Measurements from ENCODE around the gene ARHGEF33.

- PRO-cap, 3 experiments = no peak in any of the 3 experiments
- RAMPAGE, long total RNA, 2 experiments = no peak in any of the 2 experiments
- RRBS = no CpG with 5 or more reads among the region's 1 CpG
Measured at GRCh38 chr2:37569233-37569535, 102.3 kb downstream of the CDC42EP3 start.

- PRO-cap, 3 experiments = no peak in any of the 3 experiments
- RAMPAGE, long total RNA, 2 experiments = no peak in any of the 2 experiments
- RRBS = no CpG with 5 or more reads among the region's 5 CpGs
Measured at GRCh38 chr2:37615665-37616189, 55.7 kb downstream of the CDC42EP3 start.

DNA sequence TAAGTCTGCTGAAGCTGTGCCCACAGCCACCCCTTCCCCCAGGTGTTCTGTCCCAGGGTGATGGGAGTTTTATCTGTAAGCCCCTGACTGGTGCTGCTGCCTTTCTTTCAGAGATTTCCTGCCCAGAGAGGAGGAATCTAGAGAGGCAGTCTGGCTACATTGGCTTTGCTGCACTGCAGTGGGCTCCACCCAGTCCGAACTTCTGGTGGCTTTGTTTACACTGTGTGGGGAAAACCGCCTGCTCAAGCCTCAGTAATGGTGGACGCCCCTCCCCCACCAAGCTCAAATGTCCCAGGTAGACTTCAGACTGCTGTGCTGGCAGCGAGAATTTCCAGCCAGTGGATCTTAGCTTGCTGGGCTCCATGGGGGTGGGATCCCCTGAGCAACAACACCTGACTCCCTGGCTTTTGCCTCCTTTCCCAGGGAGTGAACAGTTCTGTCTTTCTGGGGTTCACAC is 37.2 kb downstream of the RMDN2 start:
- PRO-cap, 3 experiments = no peak in any of the 3 experiments
- RAMPAGE, long total RNA, 2 experiments = no peak in any of the 2 experiments
- RRBS = no CpG with 5 or more reads among the region's 4 CpGs

GRCh38 chr2:38037671-38038753 is 37.9 kb downstream of the CYP1B1 start:
- PRO-cap, 3 experiments = peak in 3 of 3 experiments; most common plus-strand start chr2:38038265 (in 2); most common minus-strand start chr2:38037925 (in 1)
- RAMPAGE, long total RNA, 2 experiments = no peak in any of the 2 experiments
- RRBS = 2% methylated on average over 11 of the region's 41 CpGs

DNA sequence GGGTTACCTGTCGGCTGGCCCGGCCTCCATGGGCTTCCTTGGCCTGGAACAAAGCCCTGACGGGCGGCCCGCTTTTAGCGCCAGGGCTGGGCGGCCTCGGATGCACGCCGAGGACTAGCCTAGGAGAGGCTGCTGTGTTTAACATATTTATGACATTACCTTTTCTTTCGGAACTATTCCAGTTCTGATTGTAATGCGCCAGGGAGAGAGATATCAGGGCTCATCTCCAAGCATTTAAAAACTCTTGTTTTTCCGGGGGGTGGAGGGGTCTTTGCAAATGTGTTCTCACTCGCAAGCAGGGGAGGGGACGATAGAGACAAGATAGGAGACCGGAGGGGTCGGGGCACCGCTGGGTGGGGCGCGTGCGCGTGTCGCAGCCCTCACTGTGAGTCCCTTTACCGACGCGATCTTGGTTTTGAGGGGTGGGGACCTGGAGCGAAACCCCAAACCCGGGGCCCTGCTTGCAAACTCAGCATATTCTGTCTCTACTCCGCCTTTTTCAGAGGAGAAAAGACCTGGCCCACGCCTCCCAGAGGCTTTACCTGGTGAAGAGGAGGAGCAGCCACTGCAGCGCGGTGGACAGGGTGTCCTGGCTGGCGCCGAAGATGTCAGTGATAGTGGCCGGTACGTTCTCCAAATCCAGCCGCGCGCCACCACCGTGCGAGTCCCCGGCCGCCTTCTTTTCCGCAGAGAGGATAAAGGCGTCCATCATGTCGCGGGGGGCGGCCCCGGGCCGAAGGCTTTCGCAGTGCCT is 2.0 kb downstream of the CYP1B1 start:
- PRO-cap, 3 experiments = no peak in any of the 3 experiments
- RAMPAGE, long total RNA, 2 experiments = no peak in any of the 2 experiments
- RRBS = 2% methylated on average over 28 of the region's 51 CpGs

DNA sequence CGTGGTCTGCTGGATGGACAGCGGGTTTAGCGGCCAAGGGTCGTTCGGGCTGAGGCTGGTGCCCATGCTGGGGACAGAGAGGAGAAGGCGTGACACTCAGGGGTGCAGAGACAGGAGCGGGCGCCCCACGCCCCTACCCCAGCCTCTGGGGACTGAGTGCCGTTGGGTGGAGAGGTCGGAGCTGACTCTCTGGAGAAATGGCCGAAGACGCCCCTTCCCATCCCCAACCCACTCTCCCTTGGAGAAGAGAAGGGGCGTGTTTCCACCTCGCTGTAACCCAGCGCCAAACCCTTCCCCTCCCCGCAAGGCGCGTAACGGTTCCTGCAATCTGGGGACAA is 659 bp downstream of the CYP1B1 start:
- PRO-cap, 3 experiments = no peak in any of the 3 experiments
- RAMPAGE, long total RNA, 2 experiments = no peak in any of the 2 experiments
- RRBS = no CpG with 5 or more reads among the region's 20 CpGs

- PRO-cap, 3 experiments = no peak in any of the 3 experiments
- RAMPAGE, long total RNA, 2 experiments = no peak in any of the 2 experiments
- RRBS = no CpG with 5 or more reads among the region's 2 CpGs
Measured at GRCh38 chr2:38116650-38117145, 40.7 kb upstream of the CYP1B1 start.

DNA sequence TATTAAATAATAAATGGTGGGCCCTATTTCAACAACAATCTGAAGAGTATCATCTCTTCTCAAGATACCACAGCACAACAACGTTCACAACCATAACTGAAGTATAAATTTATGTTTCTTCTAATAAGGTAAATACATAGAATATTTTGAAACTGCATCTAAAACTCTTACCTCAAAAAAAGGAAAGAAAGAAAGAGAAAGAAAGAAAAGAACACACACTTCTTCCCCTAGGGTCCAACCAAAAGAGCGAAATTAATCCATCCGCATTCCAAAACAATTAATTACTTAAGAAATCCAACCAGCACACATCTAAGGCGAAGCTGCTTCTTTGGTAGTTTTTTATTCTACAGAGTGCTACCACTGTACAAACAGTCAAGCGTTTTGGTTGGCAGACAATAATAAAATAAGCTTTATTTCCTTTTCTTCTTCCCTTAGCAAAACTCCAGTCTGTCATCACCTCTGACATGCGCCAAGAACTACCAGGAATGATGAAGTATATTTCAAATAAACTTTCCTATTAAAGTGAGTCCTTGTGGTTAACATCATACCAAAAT is 1.5 kb downstream of the ATL2 start:
- PRO-cap, 3 experiments = no peak in any of the 3 experiments
- RAMPAGE, long total RNA, 2 experiments = no peak in any of the 2 experiments
- RRBS = no CpG with 5 or more reads among the region's 6 CpGs

- PRO-cap, 3 experiments = no peak in any of the 3 experiments
- RAMPAGE, long total RNA, 2 experiments = no peak in any of the 2 experiments
- RRBS = no CpG with 5 or more reads among the region's 9 CpGs
Measured at GRCh38 chr2:38446922-38447671, 70.0 kb upstream of the ATL2 start.

DNA sequence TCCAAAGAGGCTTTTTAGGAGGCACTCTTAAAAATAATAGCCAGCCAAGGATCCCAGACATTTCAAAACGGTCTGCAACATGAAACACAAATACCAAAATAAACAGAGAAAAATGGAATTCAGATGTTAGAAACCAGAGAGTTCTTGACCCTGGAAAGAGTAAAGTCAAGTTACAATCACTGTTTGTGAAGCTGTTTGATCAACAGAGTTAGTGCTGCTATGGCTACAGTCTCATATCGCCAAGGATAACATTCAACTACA is 17.4 kb upstream of the HNRNPLL start:
- PRO-cap, 3 experiments = no peak in any of the 3 experiments
- RAMPAGE, long total RNA, 2 experiments = no peak in any of the 2 experiments
- RRBS = no CpG with 5 or more reads among the region's 2 CpGs

- PRO-cap, 3 experiments = no peak in any of the 3 experiments
- RAMPAGE, long total RNA, 2 experiments = no peak in any of the 2 experiments
- RRBS = no CpG with 5 or more reads among the region's 2 CpGs
Measured at GRCh38 chr2:38620502-38620757, 17.7 kb upstream of the HNRNPLL start.

- PRO-cap, 3 experiments = no peak in any of the 3 experiments
- RAMPAGE, long total RNA, 2 experiments = no peak in any of the 2 experiments
- RRBS = no CpG with 5 or more reads among the region's 8 CpGs
Measured at GRCh38 chr2:38697426-38698069, 31.6 kb downstream of the GALM start.

- PRO-cap, 3 experiments = no peak in any of the 3 experiments
- RAMPAGE, long total RNA, 2 experiments = no peak in any of the 2 experiments
- RRBS = no CpG with 5 or more reads among the region's 1 CpG
Measured at GRCh38 chr2:38702562-38702848, 36.6 kb downstream of the GALM start.

DNA sequence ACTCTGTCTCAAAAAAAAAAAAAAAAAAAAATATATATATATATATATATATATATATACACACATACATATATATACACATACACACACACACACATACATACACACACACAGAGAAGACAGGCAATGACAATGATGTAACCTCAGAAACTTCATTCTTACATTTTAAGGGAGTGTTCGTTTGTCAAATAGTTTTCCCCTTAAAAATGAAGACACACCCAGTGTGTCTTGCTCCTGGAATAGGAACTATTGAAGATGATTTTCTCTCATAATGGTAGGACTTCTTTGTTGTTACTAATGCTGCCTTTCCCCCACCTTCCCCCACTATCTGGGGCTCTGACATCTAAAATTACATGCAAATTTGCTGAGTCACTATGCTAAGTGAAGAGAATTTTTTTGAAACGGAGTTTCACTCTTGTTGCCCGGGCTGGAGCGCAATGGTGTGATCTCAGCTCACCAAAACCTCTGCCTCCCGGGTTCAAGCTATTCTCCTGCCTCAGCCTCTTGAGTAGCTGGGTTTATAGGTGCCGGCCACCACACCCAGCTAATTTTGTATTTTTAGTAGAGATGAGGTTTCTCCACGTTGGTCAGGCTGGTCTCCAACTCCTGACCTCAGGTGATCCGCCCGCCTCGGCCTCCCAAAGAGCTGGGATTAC is 48.1 kb downstream of the DHX57 start:
- PRO-cap, 3 experiments = no peak in any of the 3 experiments
- RAMPAGE, long total RNA, 2 experiments = no peak in any of the 2 experiments
- RRBS = no CpG with 5 or more reads among the region's 10 CpGs

DNA sequence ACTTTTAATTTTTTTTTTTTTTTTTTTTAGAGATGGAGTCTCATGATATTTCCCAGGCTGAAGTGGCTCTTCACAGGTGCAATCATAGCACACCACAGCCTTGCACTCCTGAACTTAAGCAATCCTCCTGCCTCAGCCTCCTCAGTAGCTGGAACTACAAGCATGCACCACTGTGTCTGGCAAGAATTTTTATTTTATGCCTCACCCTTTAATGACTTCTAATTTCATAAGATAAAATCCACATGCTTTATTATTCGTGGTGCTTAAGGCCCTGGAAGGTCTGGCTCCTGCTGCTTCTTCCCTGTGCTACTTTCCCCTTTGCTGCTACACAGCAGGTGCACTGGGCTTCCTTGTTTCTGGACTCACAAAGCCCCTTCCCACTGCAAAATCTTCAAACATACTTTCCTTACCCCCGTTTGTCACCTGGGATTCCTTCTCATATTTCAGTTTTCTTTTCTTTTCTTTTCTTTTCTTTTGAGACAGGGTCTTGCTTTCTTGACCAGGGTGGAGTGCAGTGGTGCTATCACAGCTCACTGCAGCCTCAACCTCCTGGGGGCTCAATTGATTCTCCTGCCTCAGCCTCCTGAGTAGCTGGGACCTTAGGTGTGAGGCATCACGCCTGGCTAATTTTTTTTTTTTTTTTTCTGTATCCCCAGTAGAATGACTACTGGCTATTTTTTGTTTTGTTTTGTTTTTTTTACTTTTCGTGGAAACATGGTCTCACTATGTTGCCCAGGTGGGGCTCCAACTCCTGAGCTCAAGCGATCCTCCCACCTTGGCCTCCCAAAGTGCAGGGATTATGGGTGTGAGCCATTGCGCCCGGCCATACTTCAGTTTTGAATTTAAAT is 22.9 kb downstream of the DHX57 start:
- PRO-cap, 3 experiments = no peak in any of the 3 experiments
- RAMPAGE, long total RNA, 2 experiments = no peak in any of the 2 experiments
- RRBS = no CpG with 5 or more reads among the region's 7 CpGs

- PRO-cap, 3 experiments = no peak in any of the 3 experiments
- RAMPAGE, long total RNA, 2 experiments = no peak in any of the 2 experiments
- RRBS = no CpG with 5 or more reads among the region's 4 CpGs
Measured at GRCh38 chr2:38889458-38890046, at the start of gene ARHGEF33. TSS of gene ARHGEF33 (plus strand) at chr2:38889875.

GRCh38 chr2:39112126-39113345 is 8.3 kb downstream of the SOS1 start:
- PRO-cap, 3 experiments = no peak in any of the 3 experiments
- RAMPAGE, long total RNA, 2 experiments = start-site peak on the minus strand in 1 of 2 experiments, at chr2:39112160-39112523 at its widest, 31 reads per replicate
- RRBS = no CpG with 5 or more reads among the region's 13 CpGs

GRCh38 chr2:39128006-39128361 is 7.1 kb upstream of the SOS1 start:
- PRO-cap, 3 experiments = no peak in any of the 3 experiments
- RAMPAGE, long total RNA, 2 experiments = no peak in any of the 2 experiments
- RRBS = no CpG with 5 or more reads among the region's 1 CpG

GRCh38 chr2:39482434-39482851 is 45.4 kb upstream of the MAP4K3 start:
- PRO-cap, 3 experiments = no peak in any of the 3 experiments
- RAMPAGE, long total RNA, 2 experiments = no peak in any of the 2 experiments
- RRBS = no CpG with 5 or more reads among the region's 5 CpGs

GRCh38 chr2:39911022-39911373 is 131.9 kb upstream of the THUMPD2 start:
- PRO-cap, 3 experiments = no peak in any of the 3 experiments
- RAMPAGE, long total RNA, 2 experiments = no peak in any of the 2 experiments
- RRBS = no CpG with 5 or more reads among the region's 1 CpG